Occipital lobe (tissue), 2 donors: ENCODE data around the gene NOL4L.

GRCh38 chr20:32524931-32525503, 60.1 kb downstream of the NOL4L start:
- RAMPAGE, long total RNA: no peak

DNA sequence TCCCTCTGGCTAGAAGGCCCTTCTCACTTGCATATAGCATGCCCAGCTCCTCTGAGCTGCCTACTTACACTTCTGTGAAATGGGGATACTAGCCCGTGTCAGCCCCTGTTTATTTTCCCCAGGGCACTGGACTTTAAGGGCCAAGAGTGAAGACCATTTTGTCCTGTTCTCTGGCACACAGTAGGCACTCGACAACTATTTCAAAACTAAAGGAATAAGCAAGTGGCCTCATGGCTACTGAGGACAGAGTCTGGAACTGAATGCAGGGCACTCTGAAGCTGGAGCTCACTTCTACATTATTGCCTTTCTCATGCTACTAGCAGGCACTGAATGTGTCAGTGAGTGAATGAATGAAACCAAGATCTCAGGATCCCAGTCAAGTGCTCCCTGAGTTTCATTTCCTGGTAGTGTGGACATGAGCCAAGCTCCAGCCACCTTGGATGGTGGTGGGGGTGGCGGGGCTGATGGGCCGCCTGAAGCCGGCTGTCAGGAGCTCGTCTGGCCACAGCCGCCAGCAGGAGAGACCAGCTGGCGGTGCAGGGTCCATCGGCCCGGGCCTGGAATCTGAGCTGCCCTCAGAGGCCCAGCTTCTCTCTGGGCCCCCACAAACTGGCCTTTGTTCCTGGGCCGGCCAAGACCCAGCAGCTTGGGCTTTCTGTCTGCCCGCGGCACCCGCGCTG, 43.9 kb downstream of the NOL4L start:
- RAMPAGE, long total RNA: no peak

DNA sequence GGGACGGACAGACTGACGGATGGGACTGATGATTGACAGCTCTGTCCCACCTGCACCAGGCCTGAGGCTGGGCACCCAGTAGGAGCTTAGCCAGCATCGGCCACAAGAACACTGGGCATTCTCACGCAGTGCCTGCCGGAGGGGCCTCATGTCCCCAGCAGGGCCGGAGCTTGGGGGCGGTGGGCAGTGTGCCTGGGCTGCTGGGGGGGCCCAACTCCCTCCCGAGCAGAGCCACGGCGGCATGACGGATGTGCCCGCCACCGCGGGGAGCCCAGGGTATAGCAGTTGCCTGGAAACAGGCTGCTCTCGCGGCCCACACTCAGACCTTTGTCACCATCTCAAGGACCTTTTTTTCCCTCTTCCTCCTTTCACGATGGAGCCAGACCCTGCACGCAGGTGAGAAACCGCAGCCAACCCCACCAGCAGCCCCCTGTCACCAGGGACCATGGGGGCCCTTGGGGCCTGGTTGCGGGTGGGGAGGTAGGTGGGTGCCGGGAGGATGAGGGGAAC, 24.3 kb downstream of the NOL4L start:
- RAMPAGE, long total RNA: no peak

DNA sequence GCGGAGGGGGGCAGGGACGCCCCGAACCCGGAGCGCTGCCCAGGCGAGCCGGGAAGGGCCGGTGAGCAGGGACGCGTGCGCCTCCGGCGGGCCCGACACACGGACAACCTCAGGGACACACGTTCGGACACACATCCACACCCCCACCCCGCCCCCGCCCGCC, 897 bp downstream of the NOL4L start:
- RAMPAGE, long total RNA: no peak

DNA sequence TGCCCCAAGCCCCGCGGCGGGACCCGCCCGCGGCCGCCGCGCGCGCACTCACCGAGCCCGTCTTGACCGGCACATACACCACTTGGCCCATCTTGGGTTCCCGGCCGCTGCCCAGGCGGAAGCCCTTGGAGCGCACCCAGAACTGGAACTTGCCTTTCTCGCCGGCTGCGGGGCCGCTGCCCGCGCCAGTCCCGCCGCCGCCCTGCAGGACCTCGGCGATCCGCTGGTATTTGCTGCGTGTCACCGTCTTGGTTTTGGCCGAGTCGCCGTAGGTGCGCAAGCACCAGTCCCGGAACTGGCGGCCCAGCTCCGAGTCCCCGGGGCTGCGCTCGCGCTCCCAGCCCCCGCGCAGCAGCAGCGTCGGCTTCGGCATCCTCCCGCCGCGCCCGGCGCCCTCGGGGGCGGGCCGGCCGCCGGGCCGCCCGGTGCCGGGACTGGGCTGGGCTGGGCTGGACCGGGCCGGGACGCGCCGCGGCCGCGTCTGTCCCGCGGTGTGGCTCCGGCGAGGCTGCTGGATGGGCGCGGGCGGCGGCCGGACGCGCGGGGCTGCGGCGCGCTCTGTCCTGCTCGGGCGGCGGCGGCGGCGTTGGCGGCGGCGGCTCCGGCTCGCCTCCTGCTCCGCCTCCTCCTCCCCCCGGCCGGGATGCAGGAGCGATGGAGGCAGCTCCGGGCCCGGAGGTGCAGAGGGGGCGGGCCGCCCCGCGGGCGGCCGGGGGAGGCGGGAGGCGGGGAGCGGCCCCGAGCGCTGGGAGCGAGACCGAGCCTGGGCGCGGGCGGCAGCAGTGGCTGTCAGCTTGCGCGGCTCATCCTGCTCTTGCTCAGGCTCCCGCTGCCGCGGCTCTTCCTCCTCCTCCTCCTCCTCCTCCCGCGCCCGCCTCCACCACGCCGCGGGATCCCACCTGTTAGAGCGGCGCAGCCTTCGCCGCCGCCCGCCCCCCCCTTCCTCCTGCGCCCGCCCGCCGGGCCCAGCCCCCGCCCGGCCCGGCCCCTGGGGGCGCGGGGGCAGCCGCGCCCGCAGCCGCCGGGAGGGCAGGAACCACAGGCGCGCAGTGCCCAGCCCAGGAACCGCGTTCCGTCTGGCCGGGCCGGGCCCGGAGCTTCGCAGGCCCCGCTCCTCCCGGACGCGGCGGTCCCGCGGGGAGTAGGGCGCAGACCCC, at the start of gene NOL4L:
Gene NOL4L, minus strand, starts transcription at position 816 of the 1,157 bp plus-strand sequence.
- RAMPAGE, long total RNA: no peak

DNA sequence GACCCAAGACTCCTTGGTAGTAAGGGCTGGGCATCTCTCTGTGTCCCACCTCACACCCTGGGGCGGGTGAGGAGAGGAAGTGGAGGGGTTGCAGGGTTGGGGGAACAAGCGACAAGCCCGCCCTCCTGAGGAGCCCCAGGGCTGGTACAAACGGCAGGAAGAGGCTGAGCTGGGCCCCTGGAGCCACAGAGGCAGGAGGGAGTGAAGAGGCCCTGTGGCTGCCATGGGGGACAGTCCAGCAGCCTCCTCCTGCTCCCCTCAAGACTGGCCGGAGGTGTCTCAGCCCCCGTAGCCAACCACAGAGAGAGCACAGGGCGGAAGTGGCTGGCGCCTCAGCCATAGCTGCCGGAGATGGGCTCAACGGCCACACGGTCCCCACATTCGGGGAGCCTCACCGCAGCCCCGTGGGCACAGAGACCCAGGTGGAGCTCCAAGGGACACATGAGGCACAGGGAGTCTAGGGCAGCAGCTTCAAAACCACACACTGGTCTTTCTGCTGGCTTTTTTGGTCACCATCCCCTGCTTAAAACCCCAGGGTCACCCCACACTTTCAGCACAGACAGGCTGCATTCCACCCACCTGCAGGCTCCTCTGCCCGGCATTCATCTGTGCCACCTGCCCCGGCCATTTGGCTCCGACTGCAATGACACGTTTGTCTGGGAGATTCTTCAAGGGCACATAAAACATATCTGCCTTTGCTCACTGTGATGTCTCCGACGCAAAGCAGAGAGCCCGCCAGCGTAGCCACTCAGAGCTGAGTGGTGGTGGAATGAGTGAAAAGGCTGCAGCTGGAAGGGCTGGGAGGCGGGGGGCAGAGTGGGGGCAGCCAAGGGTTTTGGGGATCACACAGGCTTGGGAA, 459 bp downstream of the C20orf203 start:
- RAMPAGE, long total RNA: no peak

- RAMPAGE, long total RNA: no peak
These were observed 12.1 kb upstream of the MAPRE1 start for GRCh38 chr20:32807574-32808093.

DNA sequence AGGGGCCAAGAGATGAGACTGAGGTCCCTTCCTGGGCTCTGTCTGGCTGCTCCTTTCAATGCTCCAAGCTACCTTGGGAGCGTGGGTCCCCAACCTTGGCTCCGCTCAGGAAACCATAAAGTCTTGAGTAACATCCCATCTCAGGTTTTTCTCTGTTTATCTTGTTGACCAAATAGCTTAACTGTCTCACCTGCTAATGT, 237 bp upstream of the BPIFA1 start:
- RAMPAGE, long total RNA: no peak

GRCh38 chr20:33568429-33568774, 78.5 kb downstream of the CBFA2T2 start:
- RAMPAGE, long total RNA: no peak

- RAMPAGE, long total RNA: no peak
These were observed 17.5 kb upstream of the C20orf144 start for GRCh38 chr20:33644411-33645273.

DNA sequence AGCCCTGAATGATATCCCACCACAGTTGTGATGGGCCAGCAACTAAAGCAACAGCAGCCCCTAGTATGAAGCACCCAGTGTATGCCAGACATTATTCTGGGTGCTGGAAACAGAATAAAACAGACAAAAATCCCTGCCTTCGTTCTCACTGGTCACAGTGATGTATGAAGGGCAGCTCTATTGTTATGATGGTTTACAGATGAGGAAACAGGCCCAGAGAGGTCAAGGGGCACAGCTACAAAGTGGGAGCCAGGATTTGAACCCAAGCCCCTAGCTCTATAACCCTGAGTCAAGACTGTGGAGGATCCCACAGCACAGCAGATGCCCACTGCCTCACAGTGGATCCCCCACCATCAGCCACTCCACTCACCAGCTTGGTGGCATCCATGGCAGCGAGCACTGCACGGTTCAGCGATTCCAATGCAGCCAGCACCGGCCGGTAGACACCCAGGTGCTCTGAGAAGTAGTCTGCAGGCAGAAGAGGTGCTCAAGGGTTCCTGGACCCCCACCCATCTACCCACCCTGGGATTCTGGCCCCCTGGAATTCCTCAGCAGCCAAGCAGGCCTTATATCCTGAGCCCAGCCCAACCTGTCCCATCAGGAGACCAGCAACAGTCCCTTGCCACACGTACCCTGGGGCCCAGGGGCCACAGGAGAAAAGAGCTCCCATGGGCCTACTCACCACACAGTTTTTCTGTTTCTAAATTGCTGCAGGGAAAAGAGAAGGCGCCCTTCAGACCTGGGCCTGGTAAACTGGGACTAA, 2.4 kb downstream of the ACTL10 start:
- RAMPAGE, long total RNA: no peak

GRCh38 chr20:33796544-33797460, 14.3 kb upstream of the CHMP4B start:
- RAMPAGE, long total RNA: no peak

DNA sequence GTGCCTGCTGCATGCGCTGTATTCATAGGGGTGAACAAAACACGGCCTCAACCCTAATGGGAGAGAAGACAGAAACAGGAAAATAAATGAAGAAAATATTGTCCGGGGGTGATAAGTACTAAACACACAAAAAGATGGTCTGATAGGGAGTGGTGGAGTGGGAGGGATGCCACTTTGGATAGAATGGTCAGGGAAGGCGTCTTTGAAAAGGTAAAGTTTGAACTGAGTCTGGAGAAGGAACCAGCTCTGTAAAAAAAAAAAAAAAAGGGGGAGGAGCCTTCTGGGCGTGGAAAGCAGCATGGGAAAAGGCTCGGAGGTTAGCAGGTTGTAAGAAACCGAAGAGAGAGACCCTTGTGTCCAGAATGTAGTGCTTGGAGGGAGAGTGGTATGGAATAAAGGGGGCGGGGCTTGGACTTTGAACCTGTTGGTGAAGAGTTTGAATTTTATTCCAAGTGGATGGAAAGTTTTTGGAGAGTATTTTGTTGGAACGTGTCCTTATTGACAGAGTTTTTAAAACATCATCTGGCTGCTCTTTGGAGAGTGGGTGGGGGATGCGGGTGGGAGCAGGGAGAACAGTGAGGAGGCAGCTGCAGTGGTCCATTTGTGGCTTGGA, 1.9 kb downstream of the CHMP4B start:
- RAMPAGE, long total RNA: no peak

GRCh38 chr20:33836907-33837524, 25.9 kb downstream of the CHMP4B start:
- RAMPAGE, long total RNA: no peak

DNA sequence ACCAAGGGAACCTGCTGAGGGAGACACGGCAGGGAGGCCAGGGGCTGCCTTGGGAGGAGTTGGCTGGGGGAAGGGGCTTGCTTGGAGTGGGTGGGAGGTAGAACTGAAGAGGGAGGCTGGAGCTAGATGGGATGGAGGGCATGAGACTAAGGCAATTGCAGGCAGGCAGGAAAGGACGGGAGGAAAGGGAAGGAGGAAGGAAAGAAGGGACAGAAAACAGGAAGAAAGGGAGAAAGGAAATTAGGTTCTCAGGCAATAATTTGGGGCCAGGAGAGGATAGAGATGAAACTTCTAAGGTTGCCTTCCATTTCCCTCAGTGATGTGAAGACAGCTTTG, 46.8 kb downstream of the CHMP4B start:
- RAMPAGE, long total RNA: no peak

DNA sequence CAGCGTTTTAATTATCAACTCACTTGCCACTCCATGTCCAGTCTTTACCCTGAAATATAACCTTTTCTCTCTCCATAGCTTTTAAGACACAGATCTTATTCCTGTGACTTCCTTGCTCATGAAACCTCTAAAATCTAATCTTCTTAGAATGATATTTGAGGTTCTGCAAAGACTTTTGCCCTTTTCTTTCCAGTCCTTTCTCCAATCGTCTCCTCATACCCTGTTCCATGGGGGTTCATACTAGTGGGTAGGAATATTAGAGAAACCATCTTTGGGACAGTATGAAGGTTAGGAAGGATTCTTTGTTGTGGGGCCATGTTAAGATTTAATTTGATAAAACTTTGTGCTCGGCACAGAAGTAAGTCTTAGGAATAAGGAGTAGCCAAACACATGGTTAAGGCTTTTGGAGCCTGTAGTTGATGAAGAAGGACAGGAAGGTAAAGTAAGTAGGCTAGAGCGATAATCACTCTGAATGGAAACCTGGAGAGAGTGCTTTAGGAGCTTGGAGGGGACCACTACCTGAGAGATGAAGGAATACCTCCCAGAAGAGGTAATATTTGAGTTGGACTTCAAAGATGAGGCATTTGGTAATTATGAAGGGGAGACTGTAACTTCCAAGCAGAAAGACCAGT, 49.8 kb downstream of the RALY start:
- RAMPAGE, long total RNA: no peak

DNA sequence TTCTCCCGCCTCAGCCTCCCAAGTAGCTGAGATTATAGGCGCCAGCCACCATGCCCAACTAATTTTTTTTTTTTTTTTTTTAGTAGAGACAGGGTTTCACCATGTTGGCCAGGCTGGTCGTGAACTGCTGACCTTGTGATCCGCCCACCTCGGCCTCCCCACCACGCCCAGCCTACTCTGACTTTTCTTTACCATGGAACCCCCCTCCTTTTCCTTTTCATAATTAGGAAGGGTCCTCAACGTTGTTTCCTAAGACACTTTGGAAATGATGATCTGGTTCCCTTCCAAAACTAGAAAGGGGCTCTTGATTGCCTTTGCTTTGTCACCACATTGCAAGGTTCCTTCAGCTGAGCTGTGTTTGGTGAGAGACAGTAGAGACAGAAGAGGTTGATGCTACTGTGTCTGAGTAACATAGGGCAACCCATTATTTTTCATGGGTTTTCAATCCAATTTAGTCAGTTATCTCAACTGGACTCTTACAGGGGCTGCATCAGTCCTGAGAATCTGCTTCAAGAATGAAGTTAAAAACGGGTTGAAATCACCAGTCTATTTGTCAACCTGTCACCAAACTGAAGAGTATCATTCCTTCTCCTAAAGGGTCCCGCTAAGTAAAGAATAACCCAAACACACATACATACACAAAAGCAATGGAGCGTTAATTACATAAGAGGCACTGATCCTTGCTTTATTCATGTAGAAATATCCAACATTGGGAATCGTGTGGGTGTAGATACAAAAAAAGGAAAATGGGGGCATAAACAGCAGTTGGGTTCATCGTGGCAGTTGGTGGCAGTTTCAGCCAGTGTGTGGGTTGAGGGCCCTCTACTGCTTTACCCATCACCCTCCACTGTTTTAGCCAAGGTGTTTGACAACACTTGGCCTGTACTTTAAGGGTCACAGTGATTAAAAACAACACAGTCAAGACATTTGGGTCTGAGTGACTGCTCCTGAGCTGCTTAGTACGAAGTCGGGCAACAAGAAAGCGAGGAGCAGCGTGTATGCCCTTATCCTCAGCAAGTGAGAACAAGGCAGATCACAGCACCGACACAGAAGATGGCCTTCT, 24.1 kb downstream of the EIF2S2 start:
- RAMPAGE, long total RNA: no peak

DNA sequence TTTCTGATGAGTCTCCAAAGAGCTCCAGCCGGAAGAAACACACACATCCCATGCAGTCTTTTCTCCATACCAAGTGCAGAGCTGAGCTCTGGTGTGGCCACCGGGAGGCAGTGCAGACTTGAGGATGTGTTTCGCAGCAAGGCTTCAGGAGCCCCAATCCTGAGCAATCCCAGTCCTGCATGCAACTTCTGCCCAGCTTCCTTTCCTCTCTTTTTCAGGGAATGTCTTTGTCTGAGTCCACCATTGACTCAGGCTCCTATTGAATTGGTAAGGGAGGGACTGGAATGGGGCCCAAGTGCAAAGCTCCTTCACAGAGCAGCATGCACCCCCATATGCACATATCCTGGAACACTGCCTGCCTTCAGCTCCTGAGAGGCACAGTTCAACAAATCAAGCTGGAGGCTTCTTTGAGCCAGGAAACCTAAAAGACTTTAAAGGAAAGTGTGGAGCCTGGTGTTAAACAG, 50.5 kb upstream of the ASIP start:
- RAMPAGE, long total RNA: no peak

DNA sequence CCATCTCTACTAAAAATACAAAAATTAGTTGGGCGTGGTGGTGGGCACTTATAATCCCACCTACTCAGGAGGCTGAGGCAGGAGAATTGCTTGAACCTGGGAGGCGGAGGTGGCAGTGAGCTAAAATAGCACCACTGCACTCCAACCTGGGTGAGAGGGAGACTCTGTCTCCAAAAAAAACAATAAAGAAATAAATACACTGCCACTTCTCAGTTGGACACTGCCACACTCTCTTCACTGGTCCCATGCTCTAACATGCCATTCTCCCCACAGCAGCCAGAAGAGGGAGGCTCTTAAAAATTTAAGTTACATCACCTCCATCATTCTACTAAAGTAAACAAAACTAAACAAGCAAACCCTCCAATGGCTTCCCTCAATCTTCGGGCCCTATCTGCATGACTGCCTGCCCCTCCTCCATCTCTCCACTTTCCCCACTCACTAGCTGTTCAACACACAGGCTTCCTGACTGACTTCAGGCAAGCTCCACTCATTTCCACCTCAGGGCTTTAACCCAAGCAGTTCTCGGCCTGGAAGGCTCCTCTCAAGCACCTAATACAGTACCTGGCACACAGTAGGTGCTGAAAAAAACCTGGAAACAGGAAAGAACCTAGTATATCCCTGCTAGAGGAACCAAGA, 3.0 kb downstream of the AHCY start:
- RAMPAGE, long total RNA: no peak

- RAMPAGE, long total RNA: no peak
These were observed 19.4 kb upstream of the ITCH start for GRCh38 chr20:34343498-34344199.